Right ventricle myocardium (tissue), 1 donor: ENCODE measurements around the genes ABHD12, DEFB124 and MYLK2.

DNA sequence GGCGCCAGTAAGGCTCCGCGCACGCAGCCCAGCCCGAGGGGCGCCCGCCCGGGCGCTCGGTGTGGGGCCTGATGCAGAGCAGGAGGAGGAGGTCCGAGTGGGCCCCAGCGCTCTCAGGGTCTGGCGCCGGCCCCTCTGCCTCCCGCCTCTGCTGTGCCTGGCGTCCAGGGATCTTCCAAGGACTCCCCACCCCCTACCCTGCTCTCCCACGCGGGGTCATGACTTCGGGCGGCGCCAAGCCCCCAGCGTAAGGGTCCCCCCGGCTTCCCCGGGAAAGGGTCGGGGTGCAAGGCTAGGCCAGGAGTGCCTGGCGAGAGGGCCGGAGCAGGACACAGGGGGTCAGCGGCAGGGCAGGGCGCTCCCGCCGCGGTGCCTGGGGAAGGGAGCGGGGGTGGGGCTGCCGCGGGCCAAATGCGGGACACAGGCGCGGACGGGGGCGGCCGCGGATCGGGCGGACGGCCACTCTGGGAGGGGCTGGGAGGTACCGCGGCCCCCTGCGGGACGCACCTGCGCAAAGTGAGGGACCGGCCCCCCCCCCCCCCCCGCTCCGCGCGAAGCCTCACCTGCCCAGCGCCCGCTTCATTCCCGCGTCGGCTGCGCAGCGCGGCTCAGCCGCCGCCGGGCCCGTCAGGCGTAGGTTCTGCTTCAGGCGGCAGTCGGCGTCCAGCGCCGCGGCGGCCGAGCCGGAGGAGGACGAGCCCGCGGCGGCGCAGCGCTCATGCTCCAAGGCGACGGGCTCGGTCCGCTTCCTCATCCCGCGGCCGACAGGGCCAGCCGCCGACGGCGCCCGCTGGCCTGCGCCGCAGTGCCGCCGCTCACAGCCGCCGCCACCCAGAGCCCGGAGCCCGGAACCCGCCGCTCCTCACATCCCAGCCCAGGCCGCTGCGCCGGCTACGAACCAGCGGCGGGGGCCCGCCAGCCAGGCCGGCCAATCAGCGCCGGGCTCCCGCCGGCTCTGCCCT is at the start of gene ABHD12:
Gene ABHD12 (minus strand): TSS at position 886 of the 962 bp plus-strand sequence.
- PRO-cap, 2 experiments: peak in 2 of 2 experiments; most common plus-strand start position 410 of the sequence (in 1); most common minus-strand start position 642 of the sequence (in 2)

DNA sequence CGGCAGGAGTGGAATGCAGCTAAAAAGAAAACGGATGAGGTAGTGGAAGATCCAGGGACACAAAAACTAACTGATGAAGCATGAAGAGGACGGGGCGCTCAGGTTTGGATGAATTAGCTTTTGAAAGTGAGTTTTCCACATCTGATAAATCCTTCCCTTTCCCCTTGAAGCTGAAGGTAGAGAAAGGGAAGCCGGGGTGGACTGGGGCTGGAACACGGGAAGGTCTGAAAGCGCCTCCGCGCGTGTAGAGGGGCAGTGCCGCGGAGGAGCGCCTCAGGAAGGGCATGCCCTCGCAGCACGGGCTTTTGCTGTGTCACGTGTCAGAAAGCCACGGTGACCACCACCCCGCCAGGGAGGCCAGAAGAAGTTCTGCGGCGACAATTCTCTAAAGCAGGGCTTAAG is 848 bp downstream of the NANP start:
- PRO-cap, 2 experiments: peak in 1 of 2 experiments; most common plus-strand start position 255 of the sequence (in 1)

DNA sequence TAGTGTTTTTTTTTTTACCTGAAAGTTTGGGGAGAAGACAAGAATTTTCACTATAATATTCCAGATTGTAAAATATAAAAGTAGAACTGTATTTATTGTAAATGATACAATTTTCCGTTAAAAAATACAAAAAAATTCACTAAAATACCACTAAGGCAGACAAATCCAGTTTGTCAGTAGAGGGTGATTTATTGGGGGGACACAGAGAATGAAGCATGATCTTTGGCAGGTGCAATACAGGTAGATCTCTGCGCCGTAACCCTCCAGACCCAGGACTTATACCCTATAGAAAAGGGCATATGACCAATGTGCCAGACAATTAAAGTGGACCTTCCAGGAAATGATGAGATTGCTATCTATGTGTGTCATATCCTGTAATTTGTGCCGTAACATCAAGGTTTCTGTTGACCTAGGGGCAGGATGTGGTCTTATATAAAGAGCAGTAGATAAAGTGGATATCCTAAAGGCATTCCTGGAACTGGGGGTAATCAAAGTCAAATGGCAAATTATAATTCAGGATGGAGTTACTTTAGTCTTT is 42.9 kb upstream of the ZNF337 start:
- PRO-cap, 2 experiments: no peak in any of the 2 experiments

DNA sequence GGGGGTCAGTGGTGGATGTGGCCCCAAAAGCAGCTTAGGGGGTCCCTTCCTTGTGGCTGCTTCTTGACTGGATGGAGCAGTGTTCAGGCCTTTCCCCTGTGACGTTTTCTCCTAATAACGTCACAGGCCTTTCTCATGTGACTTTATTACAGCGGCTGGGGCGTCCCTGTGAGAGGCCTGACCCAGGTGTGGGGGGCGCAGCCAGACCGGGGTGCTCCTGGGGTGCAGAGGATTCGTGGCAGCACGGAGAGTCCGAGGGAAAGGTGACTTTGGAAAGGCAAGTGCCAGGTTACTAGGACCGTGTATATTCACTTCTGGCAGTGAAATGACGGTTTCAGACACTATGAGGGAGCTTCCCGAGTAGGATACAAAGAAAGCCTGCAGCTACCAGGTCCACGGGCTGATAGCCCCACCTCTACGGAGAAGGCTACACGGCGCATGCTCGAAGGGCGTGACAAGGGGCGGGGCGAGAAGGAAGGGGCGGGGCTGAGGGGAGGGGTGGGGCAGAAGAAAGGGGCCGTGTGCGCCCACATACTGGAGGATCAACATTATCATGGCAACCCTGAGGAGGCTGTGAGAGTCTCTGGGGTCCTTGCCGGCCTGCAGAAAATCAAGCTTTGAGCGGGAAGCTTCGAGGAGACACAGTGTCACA is 54.2 kb upstream of the ZNF337 start:
- PRO-cap, 2 experiments: peak in 2 of 2 experiments; most common plus-strand start position 506 of the sequence (in 2); most common minus-strand start position 405 of the sequence (in 2)

DNA sequence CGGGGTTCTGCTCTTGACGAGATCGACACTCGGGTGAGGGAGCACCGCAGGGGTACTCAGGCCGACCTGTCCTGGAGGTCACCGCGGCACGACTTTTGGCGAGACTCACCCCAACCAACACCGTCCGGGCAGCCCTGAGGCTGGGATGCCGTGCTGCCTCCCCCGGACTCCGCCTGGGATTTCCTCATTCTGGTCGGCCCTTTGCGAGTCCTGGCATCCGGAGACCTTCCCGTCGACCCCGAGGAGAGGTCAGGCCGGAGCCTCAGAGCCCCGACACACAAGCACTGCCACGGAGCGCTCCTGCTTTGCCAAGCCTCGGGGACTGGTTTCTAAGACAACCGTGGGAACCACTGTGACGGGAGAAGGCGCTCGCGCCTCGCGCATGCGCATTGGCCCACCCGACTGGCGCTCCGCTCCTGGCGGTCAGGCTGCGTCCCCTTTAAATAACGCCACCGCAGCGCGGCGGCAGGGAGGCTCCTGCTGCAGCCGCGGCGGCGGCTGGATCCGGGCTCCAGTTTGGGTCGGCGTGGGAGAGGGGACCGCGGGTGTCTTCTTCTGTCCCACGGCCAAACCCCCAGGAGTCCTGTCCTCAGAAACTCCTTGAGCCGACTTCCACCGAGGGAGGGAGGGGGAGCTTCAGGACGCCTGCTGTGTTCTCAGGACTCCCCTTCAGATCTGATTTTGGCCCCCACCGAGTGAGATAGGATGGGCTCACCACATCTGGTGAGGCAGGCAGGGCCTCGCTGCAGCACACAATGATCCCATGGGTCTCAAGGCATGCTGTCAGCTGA is 166.5 kb upstream of the ZNF337 start:
- PRO-cap, 2 experiments: peak in 2 of 2 experiments; most common plus-strand start position 442 of the sequence (in 2); most common minus-strand start position 329 of the sequence (in 2)

GRCh38 chr20:26009348-26009979 is 312.8 kb upstream of the ZNF337 start:
- PRO-cap, 2 experiments: peak in 2 of 2 experiments; most common plus-strand start chr20:26009843 (in 2)

DNA sequence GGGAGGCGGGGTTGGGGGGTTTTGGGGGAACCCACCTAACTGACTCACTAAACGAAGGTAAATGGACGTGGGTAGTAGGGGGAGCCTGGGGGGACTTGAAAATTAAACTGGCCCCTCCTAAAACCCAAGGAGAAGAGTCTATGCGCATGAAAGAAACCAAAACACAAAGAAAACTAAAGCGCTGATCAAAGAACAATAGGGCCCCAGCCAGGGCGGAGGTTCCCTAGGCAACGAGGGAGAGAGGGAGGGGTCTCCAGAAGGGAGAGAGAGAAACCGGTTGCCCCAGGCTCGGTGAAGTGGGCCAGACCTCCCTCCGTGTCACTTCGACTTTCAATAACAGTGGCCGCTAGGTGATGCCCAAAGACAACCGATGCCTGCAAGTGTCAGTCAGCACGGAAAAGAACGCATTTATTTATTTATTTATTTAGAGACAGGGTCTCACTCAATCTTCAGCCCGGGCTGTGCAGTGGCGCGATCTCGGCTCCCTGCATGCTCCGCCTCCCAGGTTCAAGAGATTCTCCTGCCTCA is 1504.2 kb upstream of the DEFB115 start:
- PRO-cap, 2 experiments: no peak in any of the 2 experiments

DNA sequence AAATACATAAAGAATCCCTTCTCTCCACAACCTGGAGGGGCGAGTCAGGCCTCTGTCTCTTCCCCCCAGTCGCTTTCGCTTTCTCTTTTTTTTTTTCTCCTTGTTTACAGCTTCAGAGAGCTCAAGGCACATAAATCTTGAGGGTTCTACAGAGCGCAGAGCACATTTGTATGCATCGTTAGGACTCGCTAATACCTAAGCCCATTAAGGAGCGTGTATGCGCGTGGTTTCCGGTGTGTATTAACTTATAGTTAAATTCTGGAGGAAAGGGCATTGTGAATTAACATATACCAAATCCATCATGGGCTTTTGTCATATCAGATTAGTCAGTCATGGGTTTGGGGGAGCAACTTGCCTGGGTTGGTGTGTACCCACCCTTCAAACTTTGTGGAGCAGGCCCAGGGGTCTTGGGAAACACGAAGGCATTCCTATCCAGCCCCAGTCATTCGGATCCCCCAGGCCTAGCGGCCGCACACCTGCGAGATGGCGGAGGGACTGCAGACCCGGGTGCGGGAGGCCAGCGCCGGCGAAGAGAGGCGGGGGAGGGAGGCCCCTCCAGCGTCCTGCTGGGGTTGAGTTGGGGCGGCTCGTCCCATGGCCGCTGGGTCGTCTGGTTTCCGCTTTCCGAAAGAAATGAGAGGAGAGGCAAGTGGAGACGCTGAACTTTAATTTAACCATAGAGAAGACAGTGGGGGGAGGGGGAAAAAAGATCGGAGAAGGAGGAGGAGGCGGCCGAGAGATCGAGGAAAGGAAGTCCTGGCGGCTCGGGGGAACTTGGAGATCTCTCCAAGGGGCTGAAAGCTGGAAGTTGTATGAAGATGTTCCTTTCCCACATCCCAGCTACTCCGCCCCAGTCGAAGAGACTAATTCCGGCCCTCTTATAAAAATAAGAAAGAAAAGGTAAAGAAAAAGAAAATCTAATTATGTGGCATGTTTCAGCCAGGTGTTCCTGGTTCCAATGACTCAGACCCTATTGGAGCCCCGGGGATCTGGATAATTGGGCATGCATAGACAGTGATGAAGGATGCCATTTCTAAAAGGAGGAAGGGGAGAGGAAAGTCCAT is 967.9 kb upstream of the DEFB115 start:
- PRO-cap, 2 experiments: peak in 1 of 2 experiments; most common plus-strand start position 131 of the sequence (in 1)

- PRO-cap, 2 experiments: peak in 1 of 2 experiments; most common minus-strand start chr20:30513648 (in 1)
Observed at GRCh38 chr20:30513085-30514269, 744.0 kb upstream of the DEFB115 start.

- PRO-cap, 2 experiments: peak in 2 of 2 experiments; most common plus-strand start chr20:31475271 (in 2); most common minus-strand start chr20:31475127 (in 2)
Observed at GRCh38 chr20:31474638-31475517, at the start of gene DEFB124. TSS of gene DEFB124 (minus strand) at chr20:31475127.

DNA sequence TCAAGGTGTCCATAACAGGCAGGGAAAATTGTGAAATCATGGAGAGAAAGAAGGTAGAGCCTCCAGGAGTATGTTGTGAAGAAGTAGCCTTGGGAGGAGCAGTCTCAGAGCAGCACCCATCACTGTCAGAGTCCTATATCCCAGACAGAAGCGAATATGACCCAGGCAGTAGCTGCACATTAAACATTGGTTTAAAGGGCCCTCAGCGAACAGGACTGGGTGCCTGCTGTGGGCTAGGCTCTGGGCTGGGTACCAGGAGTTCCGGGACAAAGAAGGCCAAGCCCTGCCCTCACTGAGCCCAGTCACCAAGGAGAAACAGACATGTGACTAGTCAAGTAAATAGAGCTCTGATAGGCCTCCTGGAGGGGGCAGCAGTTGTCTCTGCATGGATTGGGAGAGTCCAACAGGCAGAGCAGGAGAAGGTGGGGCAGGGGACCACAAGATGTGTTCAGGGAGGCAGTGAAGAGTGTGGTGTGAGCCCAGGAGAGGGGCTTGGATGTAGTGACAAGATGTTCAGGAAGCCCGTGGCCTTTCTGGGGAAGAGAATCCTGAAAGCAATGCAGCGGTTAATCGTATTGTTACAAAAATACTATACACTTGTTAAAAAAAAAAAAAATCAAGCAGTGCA is 3.1 kb downstream of the HM13 start:
- PRO-cap, 2 experiments: no peak in any of the 2 experiments

DNA sequence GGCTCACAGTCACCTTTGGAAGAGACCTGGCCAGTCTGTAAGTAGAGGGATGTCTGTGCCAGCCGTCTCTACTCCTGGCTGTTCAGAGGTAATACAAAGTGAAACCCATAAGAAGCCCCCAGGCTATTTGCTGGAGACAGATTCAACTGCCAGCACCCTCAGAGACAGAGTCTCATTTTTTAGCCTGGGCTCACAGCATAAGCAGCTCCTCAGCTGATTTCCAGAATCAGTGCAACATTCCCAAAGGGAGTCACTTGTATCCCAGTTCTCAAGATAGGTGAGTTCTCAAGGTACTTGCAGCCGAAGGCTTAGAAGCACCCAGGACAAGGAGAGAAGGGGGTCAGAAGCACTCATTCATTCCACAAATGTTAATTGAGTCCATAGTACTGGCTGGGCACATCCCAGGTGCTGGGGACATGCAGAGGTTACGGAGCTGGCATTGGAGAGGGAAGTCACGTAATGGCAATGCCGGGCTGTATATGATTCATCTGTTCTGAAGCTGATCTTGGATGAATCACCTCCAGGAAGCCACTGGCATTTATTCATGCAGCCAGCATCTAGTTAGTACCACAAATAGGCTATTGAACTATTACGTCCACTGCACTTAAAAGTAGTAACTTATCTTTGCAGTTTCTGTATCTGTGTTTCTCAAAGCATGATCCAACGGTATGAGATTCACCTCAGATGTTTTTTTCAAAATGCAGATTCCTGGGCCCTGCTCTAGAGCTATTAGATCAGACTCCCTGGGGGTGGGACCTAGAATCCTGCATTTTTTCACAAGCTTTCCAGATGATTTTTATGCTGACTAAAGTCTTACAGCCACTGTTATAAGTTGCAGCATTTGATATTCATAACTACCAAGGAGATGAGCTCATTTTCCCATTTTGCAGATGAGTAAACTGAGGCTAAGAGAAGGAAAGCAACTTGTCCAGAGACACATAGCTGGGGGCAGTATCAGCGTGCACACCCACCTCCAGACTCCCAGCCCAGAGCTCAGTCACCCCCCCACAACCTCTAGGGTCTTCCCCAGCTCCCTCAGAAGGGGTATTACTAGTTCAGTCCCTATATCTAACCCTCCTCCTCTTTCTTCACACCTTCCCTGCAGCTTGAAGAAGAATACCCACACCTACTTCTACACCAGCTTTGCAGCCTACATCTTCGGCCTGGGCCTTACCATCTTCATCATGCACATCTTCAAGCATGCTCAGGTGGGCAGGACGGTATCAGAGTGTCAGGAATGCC is 13.8 kb downstream of the MCTS2 start:
- PRO-cap, 2 experiments: no peak in any of the 2 experiments

DNA sequence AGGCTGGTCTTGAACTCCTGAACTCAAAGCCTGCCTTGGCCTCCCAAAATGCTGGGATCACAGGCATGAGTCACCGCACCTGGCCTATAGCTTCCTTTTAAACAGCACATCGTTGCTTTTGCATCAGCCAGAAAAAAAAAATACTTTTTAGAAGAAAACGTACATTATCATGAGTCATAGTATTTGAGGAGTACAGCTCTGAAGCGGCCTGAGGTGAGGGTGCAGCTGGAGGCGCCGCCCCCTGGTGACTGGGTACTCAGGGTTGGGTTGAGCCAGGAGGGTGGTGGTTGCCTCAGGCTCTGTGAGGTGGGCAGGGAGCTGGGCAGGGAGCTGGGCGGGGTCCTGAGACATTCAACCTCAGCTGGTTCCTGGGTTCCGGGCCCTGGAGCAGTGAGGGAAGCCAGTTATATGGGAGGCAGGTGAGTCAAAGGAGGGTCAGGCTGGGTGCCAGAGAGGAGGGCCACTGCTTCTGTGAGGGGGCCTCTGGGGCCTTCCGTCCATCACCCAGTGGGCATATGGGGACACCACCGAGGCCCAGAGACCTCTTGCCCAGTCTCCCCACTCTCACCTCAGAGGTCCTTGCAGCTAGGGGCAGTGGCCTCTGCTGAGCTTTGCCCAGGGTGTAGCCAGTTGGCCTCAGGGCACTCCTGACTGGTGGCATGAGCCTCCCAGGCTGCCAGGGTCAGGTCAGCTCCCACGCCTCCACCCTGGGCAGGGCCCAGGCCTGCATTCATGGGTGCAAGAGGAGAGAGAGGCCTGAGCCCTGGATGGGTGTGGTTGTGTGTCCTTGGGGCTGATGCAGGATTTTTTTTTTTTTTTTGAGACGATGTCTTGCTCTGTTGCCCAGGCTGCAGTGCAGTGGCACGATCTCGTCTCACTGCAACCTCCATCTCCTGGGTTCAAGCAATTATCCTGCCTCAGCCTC is 11.6 kb upstream of the ID1 start:
- PRO-cap, 2 experiments: no peak in any of the 2 experiments

GRCh38 chr20:31608047-31608960 is 3.2 kb downstream of the ID1 start:
- PRO-cap, 2 experiments: peak in 2 of 2 experiments; most common plus-strand start chr20:31608765 (in 2); most common minus-strand start chr20:31608578 (in 2)

- PRO-cap, 2 experiments: no peak in any of the 2 experiments
Observed at GRCh38 chr20:31665031-31665553, 27.4 kb downstream of the COX4I2 start.

GRCh38 chr20:31818921-31819593 is at the start of gene MYLK2:
TSS of gene MYLK2 (plus strand) at chr20:31819356.
- PRO-cap, 2 experiments: peak in 2 of 2 experiments; most common plus-strand start chr20:31819356 (in 2)

DNA sequence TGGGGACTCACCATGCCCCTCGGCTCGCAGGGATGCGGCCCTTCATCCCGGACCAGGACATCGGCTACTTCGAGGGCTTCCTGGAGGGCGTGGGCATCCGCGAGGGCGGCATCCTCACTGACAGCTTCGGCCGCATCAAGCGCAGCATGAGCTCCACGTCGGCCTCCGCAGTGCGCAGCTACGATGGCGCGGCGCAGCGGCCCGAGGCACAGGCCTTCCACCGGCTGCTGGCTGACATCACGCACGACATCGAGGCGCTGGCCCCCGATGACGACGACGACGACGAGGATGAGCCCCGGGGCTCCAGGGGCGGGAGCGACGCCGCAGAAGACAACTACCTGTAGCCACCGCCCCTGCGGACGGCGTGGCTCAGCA is 20.7 kb downstream of the CCM2L start:
- PRO-cap, 2 experiments: no peak in any of the 2 experiments

DNA sequence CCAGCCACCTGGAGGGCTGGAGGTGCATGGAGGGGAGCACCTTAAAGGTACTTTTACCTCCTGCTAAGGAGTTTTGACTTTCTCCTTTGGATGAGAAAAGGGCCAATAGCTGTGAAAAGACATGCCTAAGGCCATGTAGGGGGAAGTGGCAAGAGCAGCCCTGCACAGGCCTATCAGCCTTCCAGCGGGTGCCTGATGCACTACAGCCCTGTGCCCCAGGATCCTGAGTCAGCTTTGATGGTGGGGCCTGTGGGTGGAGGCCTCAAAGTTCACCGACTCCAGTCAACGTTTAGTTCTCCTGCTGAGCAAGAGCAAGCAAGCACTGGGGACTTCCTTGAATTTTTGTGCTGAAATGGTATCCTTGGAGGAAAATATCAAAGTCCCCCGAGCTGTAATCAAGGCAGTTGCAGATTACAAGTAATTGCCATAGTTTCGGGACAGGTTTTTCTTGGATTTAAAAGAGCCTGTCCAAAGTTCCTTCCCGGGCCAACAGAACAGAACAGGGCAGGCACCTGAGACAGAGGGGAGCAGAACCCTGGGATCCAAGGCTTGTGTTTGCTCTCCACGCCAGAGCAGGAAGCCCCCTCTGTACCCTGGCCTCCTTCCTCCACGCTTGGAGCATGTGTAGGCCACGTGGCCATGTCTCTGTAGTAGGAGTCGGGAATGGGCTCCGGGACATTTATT is 25.5 kb downstream of the PLAGL2 start:
- PRO-cap, 2 experiments: no peak in any of the 2 experiments

DNA sequence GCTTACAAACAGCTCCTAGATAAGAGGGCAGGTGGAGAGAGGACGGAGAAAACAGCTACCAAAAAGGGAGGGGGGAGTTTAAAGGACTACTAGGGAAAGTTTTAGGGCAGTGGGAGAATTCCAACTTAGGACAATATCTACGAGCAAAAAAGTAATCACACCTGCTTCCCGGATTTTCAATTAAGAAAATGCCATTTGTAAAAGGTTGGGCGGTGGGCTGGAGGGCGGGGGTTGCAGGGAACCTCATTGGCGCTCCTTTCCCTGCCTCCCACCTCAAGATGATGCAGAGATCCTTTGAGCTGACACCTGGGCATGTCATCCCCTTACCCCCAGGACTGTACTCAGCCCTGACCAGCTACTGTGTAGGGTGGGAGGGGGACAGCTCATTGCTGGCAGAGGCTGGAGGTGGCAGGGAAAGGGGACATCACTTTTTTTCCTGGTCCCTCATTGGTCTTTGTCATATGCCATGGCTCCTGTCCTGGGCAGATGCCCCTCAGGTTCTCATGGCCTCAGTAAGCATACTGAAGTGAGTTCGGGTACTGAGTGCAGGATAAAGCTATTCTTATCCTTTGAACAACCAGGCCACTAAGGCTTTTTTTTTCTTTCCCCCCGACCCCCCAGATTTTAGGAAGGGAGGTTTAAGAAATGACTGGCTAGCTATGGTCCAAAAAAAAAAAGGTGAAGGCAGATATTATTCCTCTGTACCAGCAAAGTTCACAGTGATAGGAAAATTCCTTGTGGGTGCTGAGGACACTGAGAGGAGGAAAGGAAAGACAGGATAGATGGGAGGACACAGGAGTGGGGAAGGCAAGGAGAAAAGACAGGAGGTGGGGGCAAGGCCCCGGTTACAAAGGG is 14.1 kb downstream of the PLAGL2 start:
- PRO-cap, 2 experiments: no peak in any of the 2 experiments

DNA sequence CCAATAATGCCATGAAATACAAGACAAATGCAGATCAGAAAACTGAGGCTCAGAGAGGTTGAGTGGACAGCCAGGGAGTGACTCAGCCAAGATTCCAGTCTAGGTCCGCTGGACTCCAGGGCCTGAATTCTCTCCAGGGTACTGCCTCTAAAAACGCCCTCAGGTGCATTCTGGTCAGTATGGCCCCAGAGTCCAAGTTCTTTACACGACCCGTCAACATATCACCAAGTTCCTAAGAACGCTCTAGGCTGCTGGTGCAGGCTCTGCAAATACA is 772 bp upstream of the ASXL1 start:
- PRO-cap, 2 experiments: peak in 1 of 2 experiments; most common plus-strand start position 177 of the sequence (in 1); most common minus-strand start position 141 of the sequence (in 1)